Frontal cortex (tissue), 2 donors: ENCODE measurements around a stretch of chr3.

DNA sequence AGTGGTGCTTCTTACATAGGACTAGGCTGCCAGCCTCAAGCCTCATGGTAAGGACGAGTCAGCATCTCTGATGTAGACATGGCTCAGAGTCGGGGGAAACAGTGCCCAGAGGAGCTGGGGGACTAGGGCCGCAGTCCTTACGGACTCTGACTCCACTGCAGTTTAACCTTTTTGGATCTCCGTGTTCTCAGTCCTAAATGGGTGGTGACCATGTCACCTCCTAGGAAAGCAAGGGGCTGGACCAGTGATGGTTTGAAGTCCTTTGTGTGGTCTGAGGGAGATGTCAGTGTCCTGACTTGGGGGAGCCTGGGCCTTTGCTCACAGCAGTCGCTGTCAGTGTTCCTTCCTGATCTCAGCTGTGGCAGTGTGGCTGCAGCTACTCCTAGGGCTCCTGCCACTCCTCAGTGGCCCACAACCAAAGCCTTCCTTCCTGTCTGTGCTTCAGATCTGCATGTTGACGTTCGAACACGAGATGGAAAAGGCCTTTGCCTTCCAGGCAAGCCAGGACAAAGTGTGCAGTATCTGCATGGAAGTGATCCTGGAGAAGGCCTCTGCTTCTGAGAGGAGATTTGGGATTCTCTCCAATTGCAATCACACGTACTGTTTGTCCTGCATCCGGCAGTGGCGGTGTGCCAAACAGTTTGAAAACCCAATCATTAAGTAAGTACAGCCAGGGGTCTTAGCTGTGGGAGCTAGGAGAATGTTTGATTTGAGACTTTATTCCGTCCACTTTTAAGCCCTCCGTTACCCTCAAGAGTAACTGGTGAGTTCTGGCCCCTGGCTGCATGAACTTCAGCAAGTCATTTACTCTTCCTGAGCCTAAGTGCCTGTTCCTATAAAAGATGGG lies 17.7 kb downstream of the MKRN2 start:
- RAMPAGE, long total RNA, result no peak

- RAMPAGE, long total RNA, result no peak
These were observed 34.3 kb downstream of the RAF1 start for GRCh38 chr3:12629549-12630077.

DNA sequence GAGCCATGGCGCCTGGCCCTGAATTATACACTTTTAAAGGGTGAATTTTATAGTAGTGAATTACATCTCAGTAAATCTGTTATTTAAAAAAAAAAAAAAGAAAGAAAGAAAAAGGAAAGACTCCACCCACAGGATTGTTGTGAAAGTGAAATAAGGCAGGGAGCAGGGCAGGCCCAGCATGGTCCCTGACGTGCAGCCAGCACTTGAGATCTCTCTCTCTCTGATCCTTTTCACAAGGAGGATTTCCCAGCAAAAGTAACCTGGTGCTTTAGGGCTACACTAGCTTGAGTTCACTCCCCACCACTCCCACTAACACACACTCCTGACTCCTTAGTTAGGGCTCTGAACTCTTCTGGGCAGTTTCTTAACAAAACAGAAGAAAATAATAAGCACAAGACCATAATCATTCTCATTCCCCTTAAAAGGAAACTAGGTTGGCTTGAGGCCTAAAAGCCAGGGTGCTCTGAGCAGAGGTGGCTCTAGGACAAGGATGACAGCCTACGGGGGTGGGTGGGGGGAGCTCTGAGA lies 1.0 kb downstream of the TMEM40 start:
- RAMPAGE, long total RNA, result no peak

DNA sequence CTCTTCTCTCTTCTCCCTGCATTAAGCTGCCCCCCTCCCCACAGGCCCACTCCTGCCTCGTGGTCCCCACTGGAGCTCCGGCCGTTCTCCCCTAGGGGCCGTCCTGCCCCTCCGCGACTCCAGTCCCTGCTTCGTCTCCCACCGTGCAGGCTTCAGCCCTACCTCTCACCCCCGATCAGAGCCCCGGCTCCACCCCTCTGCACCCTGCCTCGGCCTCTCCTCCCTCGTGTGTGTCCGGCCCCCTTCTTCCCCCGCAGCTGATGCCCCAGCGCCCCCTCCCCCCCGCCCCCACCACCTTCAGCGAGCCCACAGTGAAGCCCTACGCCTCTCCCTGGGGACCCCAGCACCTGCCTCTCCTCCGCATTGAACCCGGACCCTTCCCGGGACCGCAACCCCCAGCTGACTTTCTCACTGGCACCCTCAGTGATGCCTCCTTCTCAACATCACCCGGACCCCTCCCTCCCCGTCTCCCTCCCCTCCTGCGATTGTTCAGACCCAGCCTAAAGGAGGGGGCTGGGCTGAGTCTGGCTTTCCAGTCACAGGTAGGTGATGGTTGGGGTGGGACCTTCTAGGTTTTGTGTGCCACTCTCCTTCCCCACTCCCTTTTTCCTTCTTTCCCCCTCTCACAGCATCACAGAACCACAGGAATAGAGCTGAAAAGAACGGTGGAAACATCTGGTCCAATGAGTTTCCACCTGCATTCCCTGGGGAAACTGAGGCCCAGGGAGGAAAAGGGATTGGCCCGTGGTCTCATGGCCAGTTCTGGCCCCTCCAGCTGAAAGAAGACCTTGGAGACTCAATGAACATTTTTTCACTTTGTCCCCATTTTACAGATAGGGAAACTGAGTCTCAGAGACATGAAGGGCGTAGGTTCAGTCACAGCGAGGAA lies 659 bp downstream of the CAND2 start:
- RAMPAGE, long total RNA, result no peak

DNA sequence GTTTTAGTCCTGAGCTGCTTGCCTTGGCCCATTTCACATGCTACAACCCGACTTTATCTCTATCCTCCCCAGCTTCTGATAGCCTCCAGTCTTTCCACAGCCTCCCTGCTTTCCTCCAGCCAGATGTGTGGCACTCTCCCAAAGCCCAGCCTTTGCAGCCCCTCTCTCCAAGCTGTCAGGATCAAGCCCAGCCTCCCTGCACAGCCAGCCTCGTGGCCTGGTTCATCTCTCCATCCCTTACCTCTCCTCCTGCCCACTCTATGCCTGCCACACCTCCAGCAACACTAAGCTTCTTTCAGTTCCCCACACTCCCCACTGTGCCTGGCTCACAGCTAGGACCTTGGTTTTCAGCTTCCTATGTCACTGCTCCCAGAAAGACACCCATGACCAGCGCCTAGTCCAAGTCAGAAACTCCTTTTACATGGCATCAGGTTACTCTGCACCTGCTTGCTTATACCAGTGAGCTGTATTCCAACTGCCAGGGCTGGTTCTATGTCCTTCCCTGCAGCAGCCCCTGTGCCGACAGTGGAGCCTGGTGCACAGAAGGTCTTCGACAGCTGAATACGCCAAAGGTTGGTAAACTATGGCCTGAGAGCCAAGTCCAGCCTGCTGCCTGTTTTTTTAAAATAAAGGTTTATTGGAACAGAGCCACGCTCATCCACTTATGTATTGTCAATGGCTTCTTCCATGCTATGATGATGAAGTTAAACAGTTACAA lies 102.7 kb downstream of the IQSEC1 start:
- RAMPAGE, long total RNA, result no peak

DNA sequence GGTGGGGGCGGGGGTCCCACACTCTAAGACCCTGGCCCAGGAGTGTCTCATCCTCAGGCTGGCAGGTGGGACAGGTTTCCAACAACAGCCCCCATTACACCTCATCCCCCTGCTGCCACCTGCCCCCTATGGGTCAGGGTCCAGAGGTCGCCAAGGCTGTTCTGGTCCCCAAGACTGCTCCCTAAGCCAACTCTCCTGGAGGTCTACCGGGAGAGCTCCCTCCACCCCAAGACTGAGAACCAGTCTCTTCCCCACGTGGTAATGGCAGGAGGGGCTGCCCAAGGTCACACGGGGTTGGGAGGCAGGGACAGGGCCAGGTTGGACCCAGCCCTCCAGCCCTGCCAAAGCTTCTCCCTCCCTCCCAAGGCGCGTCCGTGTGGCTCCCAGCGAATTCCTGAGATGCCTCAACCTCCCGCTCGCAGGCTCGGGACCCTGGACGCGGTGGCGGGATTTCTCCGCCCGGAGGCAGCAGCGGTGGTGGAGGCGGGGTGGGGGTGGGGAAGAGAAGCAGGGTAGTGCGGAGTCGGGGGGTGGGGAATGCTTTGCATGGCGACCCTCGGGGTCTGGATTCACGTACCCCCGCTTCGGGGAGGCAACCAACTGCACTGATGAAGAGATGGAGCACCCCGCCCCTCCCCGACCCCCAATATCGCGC lies 80.1 kb downstream of the IQSEC1 start:
- RAMPAGE, long total RNA, result no peak

DNA sequence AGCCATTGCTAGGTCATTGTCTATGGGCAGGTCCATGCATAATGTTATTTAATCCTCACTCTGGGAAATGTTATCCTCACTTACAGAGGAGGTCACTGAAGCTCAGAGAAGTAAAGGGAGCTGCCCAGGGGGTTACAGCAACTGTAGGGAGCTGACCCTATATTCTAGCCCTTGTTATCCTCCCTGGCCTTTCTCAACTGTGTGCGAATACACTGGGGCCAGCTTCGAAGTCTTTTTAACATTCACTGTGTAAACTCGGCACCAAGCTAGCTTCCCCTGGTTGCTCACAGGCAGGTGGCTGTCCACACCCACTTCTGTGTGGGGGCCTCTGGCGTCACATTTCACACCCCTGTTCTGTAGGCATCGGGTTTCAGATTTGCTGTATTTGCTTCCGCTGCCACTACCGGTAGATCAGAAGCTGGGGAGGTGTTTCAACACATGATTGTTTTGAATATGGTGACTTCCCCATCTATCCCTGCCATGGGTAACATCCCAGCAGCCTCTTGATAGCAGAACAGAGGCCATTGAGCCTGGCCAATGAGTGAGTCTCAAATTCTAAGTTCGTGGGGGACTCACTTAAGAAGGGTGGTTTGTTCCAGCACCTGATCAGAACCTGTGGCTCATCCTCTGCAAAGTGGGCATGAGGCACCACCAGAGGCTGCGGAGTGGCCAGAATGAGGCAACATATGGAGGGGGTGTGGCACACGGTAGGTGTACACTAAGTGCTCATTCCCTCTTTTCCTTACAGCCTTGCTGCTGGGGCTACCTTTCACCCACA lies 61.7 kb downstream of the IQSEC1 start:
- RAMPAGE, long total RNA, result no peak

- RAMPAGE, long total RNA, result no peak
These were observed 59.9 kb downstream of the IQSEC1 start for GRCh38 chr3:13013187-13013863.

GRCh38 chr3:13017672-13018657 lies 55.3 kb downstream of the IQSEC1 start:
- RAMPAGE, long total RNA, result no peak

DNA sequence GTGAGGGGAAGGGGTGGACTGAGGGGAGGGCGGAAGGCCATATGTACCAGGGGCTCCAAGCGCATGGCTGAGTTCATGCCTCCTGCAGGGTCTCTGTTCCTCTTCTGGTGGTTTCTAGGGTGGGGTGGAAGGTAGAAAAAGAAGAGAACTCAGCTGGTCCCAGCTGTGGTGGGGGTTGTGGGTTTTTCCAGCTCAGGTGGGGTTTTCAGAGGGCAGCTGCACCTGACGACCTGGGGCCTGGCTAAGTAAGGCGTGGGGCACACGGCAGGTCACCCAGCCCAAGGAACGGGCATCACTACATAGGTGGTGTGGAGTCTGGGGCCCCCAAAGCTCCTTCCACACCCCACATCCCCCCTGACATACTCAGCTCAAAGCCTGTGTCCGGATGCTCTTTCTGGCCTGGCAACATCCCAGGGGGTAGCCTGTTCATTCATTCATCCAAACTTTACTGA lies 10.8 kb upstream of the IQSEC1 start:
- RAMPAGE, long total RNA, result no peak

DNA sequence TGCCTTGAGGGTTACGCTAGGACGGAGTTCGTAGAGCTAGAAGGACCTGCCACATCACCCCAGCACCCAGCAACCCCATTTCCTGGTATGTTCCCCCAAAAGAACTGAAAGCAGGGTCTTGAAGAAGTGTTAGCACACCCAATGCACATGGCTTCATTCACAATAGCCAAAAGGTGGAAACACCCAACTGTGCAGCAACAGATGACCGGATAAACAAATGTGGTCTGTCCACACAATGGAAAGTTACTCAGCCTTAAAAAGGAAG lies 157.7 kb downstream of the NUP210 start:
- RAMPAGE, long total RNA, result no peak

GRCh38 chr3:13348982-13349759 lies 71.0 kb downstream of the NUP210 start:
- RAMPAGE, long total RNA, result no peak

DNA sequence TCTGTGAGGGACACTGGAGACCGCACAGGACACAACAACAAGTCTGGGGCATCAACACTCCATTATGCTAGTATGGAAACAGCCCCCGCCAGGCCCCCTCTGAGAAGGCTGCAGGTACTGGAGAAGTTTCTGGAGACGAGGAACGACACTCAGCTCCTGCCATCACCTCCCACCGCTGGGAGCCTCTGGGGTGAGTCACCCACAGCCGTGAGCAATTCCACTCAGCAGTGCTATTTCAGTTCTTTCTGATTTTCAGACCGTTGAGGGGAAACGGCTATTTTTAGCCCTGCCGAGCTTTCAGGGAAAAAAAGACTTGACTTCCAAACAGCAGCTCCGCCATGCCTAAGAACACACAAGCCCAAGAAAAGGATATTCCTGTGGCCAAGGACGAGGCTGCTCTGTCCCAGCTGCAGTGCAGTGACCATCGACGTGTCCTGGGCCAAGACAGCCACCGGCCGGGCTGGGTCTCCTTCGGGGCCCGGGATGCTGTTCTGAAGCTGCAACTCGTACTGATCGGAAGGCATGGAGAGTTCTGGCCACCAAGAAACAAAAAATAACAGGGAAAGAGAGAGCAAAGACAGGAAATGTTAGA lies 40.8 kb downstream of the NUP210 start:
- RAMPAGE, long total RNA, result no peak

GRCh38 chr3:13557419-13557949 lies 8.6 kb downstream of the FBLN2 start:
- RAMPAGE, long total RNA, result no peak

DNA sequence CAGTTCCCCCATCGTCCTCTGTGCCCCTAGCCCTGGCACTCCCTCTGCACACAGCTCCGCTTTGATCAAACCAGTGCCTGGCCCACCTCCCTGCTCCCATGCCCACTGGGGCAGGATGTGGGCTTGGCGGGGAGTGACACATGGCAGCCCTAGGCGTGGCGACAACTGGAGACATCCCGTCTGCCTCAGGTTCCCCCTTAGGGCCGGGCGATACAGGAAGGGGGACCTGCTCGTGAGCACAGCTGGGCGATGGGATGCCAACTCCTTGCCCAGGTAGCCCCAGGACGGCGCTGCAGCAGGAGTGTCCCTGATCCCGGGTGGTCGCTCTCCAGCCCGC lies 105.9 kb downstream of the FBLN2 start:
- RAMPAGE, long total RNA, result no peak

- RAMPAGE, long total RNA, result no peak
These were observed 46.5 kb downstream of the LSM3 start for GRCh38 chr3:14224720-14225977.

DNA sequence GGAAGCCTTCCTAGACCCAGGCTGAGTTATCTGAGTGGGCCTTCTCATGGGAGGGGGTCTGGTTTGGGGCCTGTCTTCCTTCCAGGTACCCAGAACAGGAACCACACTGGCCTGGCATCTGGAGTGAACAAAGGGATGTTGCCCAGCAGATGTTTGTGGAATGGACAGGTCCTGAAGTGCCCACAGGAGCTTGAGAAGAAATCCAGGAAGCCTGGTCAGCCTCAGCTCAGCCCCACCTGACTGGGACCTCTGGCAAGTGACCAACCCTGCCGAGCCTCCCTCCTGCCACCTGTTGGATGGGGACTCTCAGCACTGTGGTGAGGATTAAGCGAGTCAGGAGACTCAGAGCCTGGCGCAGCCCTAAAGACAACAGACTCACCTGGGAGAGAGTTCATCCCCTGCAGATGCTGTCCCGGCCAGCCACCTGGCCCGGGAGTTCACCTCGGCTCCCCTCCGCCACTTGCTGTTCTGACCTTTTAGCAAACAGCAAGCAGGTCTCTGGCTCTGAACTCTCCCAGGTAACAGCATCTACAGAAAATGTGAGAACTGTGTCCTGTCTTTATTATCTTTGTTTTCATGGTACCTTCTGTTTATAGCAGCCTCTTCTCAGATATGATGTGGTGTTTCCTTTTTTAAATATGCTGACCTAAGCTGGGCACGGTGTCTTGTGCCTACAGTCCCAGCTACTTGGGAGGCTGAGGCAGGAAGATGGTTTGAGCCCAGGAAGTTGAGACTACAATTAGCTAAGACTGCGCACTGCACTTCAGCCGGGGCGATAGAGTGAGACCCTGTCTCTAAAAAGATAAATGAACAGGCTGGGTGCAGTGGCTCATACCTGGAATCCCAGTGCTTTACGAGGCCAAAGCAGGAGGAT lies 32.6 kb upstream of the SLC6A6 start:
- RAMPAGE, long total RNA, result no peak

DNA sequence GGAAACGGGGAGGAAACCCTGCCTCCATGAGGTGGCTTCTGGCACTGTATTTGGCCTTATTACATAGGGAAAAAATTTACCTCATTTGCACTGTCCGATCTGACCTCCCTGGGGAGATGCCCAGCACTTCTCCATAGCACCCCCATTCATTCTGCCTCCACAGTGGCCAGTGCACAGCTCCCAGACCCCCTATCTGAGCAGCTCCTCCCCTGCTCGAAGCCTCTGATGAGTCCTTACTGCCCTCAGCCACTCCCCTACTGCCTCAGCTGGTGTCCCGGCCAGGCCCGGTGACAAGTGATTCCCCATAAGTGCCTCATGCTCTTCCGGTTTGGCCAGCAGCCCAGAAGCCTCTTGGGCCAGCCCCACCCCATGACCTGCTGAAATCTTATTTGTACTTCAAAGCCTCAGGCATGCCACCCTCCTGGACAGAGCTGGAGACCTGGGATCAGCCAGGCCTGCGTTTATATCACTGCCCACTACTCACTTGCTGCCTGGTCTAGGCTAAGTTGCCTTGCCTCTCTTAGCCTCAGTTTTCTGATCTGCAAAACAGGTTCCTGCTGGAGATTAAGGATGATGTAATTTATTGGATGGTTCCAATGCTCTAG lies 30.6 kb upstream of the SLC6A6 start:
- RAMPAGE, long total RNA, result no peak

DNA sequence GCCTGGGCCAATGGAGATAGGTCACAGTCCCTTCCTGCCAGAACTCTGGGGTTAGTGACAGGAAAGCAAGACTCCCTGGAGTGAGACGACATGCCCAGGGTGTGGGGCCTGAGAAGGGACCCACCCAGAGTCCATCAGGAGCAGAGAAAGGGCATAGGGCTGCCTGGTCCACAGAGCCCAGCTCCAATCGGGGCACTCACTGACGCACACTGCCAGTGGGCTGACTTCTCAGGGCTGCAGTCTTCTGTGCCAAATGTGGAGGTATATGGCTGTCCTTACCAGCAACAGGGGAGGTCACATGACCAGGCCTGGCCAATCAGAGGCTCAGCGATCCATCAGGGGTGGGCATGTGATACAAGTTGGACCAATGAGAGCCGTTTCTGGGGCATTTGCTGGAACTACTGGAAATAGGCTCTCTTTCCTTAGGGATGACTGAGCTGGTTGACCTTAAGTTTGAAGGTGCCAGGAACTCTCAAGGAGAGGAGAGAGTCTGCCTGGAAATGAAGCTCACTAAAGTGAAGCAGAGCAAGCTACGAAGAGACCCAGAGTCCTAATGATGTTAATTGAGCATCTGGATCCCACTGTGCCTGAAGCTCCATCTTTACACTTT lies 2.1 kb downstream of the GRIP2 start:
- RAMPAGE, long total RNA, result no peak

- RAMPAGE, long total RNA, result no peak
These were observed 48.7 kb upstream of the CCDC174 start for GRCh38 chr3:14602679-14603433.